Vermiform appendix (tissue), 1 donor: ENCODE measurements around the genes DIPK1B and LCN8.

DNA sequence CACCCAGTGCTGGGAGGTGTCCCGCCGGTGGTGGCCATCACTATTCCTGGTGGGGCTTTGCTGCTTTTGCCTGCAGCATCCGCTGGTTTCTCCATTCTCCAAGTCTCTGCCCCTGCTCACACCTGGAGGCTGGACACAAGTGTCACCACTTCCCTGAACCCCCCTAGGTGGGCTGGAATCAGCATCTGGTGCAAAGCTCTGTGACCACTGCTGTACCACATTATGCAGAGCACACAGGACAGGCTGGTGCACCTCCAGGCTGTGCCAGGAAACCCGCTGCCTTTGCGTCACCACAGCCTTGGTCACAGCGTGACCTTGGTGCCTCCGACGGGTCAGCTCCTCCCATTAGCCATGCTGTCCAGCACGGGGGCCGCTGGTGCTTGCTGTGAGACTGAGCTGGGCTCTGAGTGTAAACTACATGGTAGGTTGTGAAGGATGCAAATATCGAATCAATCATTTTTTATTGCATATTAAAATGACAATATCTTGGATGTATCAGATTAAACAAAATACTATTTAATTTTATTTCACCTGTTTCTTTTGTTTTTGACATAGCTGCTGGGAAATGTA is 2.8 kb upstream of the SEC16A start:
- PRO-cap: no peak

- PRO-cap: no peak
Measured at GRCh38 chr9:136502918-136503599, 20.2 kb upstream of the SEC16A start.

- PRO-cap: no peak
Measured at GRCh38 chr9:136536386-136536720, 9.5 kb downstream of the NOTCH1 start.

DNA sequence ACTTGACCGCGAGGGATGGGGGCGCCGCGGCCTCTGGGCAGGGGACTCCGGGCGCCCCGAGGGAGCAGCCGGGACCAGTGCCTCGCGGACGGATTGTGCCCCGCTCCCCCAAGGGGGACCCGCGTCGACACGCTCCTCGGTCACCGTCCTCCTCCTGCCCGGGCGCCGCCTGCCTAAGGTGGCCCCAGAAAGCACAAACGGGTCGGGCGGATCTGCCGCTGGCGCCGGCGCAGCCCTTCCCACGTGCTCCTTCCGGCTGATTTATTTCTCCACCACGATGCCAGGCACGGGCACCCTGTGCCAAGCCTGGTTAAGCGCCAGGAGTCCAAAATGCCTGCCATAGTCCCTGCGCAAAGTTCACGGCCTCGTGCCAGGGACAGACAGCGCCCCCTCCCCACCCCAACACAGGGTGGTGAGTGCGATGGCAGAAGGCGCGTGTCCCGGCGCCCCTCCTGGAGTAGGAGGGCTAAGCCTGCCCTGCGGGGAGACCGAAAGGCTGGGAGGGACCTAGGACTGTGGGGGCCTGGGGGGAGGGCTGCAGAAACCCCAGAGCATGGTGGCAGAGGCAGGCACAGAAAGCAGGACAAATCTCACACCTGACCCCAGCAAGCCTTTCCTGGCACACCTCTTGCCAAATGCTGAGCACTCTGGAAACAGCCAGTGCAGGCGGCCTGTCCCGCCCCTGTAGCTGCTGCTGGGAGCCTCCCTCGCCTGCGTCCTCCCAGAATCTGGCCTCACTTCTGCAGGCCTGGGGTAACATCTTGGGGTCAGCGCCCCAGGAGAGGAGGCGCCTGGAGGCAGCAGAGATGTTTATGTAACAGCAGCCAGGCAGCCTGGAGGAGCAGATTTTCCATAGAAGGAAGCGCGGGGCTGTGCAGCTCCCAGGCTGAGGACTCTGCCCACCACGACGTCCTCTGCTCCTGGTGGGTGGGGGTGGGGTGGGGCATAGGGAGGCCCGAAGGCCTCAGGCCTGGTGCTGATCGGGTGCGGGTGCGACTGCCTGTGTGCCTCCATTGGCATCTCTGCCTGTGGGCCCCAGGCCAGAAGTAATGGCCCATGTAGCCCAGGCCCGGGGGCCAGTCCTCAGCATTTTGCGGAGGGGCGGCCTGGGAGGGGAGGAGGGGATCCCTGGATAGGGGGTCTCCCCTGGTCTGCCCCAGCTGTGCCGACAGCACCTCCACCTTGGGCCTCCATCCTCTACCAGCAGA is 1.2 kb upstream of the NOTCH1 start:
- PRO-cap: unidirectional peak, minus-strand start at position 175 of the sequence; bidirectional peak, plus-strand start at position 976 of the sequence, minus-strand start at position 730 of the sequence

DNA sequence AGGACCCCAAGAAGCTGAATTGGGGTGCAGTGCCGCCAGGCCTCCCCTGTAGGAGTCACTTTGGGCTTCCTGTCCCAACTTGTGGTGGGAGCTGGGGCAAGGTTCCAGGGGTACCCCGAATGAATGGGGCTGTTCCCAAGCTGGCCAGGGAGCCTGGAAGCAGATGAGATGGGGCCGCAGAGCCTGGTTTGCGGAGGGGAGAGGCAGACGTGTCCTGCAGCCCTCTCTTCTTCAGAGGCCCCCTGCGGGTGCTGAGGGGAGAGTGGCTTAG is 2.4 kb upstream of the NOTCH1 start:
- PRO-cap: no peak

- PRO-cap: no peak
Measured at GRCh38 chr9:136571834-136572932, 26.3 kb upstream of the NOTCH1 start.

DNA sequence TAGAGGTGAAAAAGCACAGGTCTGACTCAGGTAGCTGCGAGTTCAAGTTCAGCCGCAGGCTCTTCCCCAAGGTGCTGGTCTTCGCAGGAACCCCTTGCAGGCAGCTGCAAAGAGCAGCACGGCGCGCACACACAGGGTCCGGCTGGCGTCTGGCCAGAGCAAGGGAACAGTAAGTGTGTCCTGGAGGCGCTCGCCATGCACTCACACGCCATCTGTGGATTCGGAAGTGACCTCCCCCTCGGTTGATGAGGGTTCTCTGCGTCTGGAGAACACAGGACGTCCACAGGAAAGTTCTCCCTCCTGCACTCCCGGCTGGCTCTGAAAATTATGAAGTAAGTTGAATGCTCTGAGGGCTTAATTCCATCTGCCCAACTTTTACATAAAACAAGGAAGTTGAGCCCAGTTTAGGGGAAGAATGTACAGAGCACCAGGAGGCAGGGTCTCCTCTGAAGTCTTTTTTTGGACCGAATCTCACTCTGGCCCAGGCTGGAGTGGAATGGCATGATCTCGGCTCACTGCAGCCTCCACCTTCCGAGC is 13.9 kb upstream of the EGFL7 start:
- PRO-cap: no peak

DNA sequence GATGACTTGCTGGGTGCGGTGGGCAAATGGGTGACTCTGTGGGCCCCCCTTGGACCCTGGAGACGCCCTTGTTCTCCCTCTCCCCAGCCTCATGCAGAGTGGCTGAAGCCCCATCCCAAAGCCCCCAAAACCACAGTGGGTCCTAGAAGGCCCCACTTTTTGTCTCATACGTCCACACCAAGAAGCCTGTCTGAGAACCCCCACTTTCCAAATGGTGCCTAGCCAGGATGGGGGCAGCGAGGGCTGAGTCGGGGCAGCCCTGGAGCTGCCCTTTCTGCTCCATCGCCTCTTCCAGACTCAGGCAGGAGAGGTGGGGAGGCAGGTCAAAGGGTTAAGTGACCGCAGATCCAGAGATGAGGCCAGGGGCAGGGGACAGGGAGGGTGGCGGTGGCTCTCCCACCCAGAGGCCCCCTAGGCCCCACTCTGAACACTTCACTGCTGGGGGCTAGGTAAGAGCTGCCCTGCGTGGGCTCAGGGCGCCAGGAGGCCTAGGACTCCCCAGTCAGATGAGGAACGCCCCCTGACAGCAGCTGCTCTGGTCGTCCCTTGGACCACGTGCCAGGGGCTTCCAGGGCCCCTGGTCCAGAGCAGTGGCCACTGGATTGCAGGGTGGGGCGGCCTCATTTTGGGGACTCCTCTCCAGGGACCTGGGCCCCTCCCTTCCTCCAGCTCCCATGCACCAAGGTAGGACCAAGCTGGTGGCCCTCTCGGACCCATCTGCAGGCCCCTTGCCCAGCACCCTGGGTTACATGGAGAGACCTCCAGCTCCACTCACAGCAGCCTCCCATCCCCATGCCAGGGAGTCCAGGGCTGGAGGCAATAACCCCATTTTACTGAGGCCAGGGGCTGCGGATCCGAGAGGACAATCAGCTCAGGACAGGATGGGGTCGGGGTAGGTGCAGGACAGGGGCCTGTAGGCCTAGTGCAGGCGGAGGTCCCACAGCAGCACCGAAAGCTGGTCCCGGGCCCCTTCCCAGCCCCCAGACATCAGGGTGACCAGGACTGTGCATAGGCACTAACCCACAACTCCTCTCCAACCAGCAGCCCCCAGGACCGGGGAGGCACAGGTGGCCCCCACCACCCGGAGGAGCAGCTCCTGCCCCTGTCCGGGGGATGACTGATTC is 1.3 kb downstream of the EGFL7 start:
- PRO-cap: no peak

- PRO-cap: no peak
Measured at GRCh38 chr9:136697188-136697749, 10.0 kb upstream of the AGPAT2 start.

- PRO-cap: unidirectional peak, plus-strand start at chr9:136712609
Measured at GRCh38 chr9:136711639-136712705, at the start of gene DIPK1B. Gene DIPK1B, plus strand, starts transcription at chr9:136712572.

- PRO-cap: no peak
Measured at GRCh38 chr9:136715691-136716324, 3.4 kb downstream of the DIPK1B start.

DNA sequence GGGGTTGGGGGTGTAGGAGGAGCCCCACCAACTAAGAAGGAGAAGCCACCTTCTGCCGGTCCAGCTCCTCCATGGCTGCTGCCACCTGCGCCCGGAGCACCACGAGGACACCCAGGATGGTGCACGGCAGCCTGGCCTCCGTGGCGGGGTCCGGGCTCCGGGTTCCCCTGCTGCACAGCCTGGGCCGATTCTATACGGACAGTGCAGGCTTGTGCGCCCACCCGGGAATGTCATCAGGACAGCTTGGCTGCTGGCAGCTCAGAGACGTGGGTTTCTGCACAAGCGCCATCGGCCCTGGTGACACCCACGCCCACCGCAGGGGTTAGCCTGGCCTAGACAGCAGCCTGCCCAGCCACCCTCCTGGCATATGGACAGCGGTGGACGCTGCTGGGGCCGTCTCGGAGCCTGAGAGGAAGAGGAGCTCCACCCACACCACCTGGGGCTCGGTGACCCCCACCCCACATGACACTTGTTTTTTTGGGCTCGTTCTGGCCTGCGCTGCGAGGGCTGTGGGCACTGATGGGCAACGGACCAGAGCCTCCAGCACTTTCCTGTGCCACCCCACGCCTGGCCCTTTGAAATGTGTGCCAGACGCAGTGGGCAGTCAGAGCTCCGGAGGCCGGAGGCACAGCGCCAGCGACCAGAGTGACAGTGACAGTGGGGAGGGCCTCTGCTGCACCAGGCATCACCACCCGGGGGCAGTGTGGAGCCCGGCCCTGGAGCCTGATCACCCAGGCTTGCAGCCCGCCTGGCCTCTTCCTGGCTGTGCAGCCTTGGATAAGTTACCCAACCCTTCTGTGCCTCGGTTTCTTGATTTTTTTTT is at the start of gene LCN8:
Gene LCN8 (minus strand): TSS at position 386 of the 823 bp plus-strand sequence.
- PRO-cap: no peak

- PRO-cap: no peak
Measured at GRCh38 chr9:136760640-136761408, 2.8 kb upstream of the LCN8 start.

- PRO-cap: no peak
Measured at GRCh38 chr9:136816899-136817330, 9.2 kb downstream of the RABL6 start.

GRCh38 chr9:136827213-136828188 is 14.8 kb upstream of the AJM1 start:
- PRO-cap: no peak

DNA sequence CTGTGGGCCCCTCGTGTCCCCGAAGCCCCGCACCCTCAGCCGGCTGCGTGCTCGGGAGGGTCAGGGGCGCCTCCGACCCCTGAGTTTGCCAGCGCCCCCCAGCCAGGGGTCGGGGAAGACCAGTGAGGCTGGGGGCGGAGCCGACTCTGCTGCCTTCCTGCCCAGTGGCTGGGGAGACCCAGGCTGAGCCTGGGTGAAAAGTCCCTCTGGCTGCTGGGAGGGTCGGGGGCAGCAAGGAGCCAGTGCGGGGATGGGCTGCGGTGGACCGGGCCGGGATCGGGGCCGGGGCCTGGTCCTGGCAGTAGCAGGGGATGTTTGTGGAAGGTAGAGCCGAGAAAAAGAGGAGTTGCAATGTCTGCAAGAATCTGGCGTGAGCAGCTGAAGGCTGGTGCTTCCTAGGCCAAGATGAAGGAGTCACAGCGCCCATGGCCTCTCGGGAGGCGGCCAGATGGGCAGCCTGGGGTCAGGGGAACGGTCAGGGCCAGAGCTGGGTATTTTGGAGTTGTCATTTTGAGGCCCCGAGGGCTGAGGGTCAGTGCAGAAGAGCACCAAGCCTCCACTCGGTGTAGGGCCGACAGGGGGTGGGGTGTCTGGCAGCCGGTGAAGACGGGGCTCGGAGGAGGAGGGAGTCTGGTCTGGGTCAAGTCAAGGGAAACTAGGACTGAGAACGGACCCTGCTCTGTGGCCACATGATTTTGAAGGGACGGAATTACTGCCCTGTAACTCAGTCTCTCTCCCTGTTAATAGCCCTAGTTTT is 795 bp downstream of the TRAF2 start:
- PRO-cap: bidirectional peak, plus-strand start at position 242 of the sequence, minus-strand start at position 148 of the sequence

- PRO-cap: unidirectional peak, plus-strand start at chr9:136899346
Measured at GRCh38 chr9:136899214-136899477, 12.8 kb downstream of the TRAF2 start.

DNA sequence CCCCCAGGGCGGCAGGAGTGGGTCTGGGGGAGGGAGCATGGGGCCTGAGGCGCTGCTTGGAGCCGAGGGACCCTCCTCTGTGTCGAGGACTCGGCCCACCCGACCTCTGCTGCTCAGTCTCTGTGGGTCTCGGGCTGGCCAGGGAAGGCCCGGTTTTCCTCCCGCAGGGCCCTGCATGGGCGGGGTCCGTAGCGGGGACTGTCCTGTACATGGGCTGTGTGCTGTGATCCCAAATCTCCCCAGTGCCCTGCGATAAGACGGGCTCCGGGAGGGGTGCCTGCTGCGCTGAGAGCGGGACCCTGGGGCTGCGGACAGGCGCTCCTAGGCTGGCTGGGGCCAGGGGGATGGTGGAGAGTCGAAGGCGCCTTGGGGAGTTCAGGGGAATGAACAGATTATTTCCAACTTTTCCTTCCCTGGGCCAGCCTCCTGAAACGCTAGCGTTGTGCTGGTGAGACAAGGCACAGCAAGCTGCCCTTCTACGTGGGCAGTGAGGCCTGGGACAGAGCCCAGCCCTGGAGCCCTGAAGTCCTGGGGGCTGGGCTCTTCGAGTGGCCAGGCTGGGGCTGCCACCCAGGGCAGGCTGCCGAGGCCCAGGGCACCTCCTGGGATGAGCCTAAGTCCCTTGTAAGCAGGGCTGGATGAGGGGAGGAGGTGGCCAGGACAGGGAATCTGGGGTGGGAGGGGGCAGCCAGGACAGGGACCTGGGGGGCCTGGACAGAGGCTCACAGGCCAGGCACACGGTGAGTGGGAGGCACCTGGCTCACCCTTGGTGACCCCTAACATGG is 1.6 kb upstream of the LCN12 start:
- PRO-cap: no peak

DNA sequence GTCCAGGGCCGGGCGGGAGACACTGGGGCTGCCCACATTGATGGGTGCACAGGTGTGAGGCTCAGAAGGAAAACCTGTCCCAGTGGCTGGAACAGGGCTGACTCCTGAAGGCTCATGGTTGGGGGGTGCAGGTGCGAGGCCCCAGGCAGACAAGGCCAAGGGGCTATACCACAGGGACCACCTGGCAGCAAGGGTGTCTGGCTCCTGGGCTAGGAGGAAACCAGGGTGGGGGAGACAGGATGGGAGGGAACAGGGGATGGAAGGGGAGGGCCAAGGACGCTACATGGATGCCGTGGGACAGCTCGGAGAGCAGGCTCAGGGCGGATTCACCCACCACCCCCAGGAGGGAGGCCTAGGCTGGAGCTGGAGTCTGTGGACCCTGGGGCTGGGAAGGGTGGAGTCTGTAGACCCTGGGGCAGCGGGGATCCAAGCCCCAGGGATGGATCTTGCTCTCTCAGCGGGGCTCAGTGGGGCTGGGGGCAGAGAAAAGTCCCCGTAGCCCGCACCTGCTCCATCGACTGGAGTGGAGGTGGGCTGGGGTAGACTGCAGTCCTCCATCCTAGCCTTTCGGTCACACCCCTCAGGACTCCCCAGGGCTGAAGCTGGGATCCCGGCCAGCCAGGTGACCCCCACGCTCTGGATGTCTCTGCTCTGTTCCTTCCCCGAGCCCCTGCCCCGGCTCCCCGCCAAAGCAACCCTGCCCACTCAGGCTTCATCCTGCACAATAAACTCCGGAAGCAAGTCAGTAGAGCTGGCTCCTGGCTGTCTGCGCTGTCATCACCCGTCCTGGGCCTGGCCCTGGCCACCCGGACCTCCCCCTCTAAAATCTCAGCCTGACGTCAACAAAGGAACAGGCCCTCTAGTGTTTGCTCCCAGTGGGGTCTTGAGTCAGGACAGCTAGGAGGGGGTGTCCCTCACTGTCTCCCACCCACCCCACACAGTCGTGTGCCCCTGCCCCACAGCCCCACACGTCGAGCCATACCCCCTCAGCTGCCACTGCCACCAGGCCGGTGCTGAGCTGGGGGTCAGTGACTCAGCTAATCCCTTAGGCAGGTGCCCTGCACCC is 1.5 kb upstream of the LCNL1 start:
- PRO-cap: no peak

DNA sequence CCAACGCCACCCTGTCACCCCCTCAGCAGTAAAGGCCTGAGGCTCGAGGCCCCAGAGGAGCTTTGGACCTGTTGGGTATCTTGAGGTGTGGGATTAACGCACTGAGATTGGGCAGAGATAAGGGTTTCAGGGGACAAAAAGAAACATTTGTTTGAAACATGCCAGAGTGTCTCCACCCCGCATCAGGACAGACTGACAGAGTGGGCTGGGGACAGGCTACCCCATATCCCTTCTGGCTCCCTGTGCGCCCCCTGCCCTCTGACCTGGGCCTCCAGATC is 793 bp upstream of the LCNL1 start:
- PRO-cap: no peak